ENCODE measurements around the gene GLUL.

DNA sequence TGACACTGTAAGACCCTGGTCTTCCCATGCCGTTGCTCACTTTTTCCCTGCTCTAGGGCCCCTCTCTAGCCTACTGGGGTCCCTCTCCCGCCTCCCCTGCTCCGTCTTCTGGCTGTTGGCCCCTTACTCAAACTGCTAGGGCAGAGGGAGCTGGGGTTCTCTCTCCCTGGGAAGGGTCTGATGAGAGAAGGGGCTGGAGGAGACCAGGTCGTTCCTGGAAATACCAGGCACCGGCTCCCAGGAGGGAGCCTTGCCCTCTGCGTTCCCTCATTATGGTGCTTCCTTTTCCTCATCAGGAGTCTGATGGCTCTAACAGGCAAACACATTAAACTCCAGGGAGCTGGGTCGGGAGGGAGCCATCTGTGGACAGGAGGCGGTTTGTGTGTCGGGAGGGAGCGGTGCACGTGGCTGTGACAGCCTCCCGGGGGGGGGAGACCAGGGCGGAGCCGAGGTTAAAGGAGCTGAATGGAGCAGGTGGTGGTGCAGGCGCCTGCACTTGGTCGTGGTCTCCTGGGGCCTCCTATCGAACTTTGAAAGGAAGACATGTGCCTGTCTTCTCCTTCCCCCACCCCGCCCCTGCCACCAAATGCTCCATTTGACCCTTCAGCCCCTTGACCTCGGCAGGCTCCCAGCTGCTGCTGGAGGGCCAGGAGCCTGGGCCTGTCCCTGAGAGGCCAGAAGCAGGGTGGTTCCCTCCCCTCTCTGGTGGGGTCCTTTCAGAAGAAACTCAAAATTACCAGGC, 35.3 kb upstream of the LHX4 start:
- PRO-cap, result no peak
CAGE:
- cytosol, long polyA minus RNA, result no peak
- cytosol, long polyA plus RNA, result no peak
- long polyA plus RNA, result no peak
- nucleus, long polyA minus RNA, result no peak
- nucleus, long polyA plus RNA, result no peak

DNA sequence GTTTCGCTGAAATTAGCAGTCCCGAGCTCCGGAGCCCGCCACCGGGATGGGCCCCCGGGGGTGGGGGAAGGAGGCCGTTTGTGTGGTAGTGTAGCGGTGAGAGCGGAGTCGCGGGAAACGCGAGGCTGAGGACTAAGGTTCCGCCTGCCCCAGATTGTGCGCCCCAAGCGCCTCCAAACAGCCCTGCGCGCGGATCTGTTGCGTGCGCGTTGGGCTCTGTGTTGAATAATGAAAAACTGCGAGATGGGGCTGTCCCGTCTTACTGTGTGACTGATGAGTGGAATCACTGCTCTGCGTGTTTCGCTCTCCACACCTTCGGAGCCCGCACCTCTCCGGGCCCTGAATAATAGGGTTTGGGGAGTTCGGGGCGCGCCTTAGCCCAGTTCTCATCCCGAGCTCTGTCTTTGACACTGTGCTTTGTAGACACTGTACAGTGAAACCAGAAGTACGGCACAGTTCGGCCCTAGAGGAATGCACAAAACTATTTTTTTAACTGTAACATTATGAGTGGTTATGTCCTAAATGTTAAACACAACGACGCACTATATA, 468 bp upstream of the ACBD6 start:
- PRO-cap, result bidirectional peak, plus-strand start at position 259 of the sequence, minus-strand start at position 197 of the sequence
CAGE:
- cytosol, long polyA minus RNA, result no peak
- cytosol, long polyA plus RNA, result no peak
- long polyA plus RNA, result no peak
- nucleus, long polyA minus RNA, result no peak
- nucleus, long polyA plus RNA, result no peak

DNA sequence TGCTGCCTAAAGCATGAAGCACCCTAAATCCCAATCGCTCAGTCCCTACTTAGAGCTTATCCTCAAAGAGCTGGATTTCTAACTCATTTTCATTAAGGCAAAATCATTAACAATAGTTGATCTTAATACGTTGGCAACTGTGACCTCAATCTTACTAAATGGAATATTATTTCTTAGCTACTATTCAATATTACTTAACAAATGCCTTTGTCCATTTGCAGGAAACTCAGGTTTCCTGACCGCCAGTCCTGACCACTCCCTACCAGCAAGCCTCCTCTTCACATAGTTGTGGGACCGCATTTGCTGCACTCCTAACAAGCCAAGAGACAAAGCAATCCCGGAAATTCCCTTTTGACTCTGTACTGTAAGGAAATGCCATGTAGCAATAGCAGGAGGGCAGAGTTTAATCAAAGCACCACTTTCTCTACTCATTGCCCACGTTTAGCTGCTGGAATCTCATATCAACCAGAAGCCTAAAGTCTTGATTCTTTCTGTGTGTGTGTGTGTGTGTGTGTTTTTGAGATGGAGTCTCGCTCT, 28.1 kb upstream of the ACBD6 start:
- PRO-cap, result bidirectional peak, plus-strand start at position 281 of the sequence, minus-strand start at position 288 of the sequence
CAGE:
- cytosol, long polyA minus RNA, result no peak
- cytosol, long polyA plus RNA, result no peak
- long polyA plus RNA, result no peak
- nucleus, long polyA minus RNA, result no peak
- nucleus, long polyA plus RNA, result no peak

- PRO-cap, result no peak
CAGE:
- cytosol, long polyA minus RNA, result no peak
- cytosol, long polyA plus RNA, result no peak
- long polyA plus RNA, result no peak
- nucleus, long polyA minus RNA, result no peak
- nucleus, long polyA plus RNA, result no peak
Measured at GRCh38 chr1:180562483-180563460, 60.4 kb upstream of the ACBD6 start.

DNA sequence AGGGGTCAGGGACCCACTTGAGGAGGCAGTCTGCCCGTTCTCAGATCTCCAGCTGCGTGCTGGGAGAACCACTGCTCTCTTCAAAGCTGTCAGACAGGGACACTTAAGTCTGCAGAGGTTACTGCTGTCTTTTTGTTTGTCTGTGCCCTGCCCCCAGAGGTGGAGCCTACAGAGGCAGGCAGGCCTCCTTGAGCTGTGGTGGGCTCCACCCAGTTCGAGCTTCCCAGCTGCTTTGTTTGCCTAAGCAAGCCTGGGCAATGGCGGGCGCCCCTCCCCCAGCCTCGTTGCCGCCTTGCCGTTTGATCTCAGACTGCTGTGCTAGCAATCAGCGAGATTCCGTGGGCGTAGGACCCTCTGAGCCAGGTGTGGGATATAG, 40.6 kb upstream of the KIAA1614 start:
- PRO-cap, result no peak
CAGE:
- cytosol, long polyA minus RNA, result no peak
- cytosol, long polyA plus RNA, result no peak
- long polyA plus RNA, result no peak
- nucleus, long polyA minus RNA, result no peak
- nucleus, long polyA plus RNA, result no peak

DNA sequence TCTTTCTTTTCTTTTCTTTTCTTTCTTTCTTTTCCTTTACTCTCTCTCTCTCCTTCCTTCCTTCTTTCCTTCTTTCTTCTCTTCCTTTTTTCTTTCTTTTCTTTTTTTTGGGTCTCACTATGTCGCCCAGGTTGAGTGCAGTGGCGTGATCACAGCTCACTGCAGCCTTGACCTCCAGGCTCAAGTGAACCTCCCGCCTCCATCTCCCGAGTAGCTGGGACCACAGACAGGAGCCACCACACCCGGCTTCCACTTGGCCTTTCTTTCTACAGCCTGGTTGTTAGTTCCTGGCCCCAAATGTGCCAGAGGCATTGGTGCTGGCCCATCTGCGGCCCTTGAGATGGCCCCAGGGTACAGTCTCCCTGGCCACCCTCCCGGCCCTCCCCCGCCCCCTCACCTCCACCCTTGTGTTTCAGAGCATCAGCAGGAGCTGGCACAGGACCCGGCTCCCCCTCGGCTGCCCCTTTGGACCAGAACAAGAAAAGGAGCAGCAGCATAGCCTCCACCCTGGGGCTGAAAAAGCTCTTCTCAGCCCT, 28.0 kb downstream of the KIAA1614 start:
- PRO-cap, result no peak
CAGE:
- cytosol, long polyA minus RNA, result no peak
- cytosol, long polyA plus RNA, result no peak
- long polyA plus RNA, result no peak
- nucleus, long polyA minus RNA, result no peak
- nucleus, long polyA plus RNA, result no peak

GRCh38 chr1:181088199-181088582, 309 bp upstream of the IER5 start:
- PRO-cap, result bidirectional peak, plus-strand start at chr1:181088700, minus-strand start at chr1:181088501
CAGE:
- cytosol, long polyA minus RNA, result no peak
- cytosol, long polyA plus RNA, result no peak
- long polyA plus RNA, result no peak
- nucleus, long polyA minus RNA, result no peak
- nucleus, long polyA plus RNA, result no peak

GRCh38 chr1:181090712-181091204, 2.3 kb downstream of the IER5 start:
- PRO-cap, result no peak
CAGE:
- cytosol, long polyA minus RNA, result no peak
- cytosol, long polyA plus RNA, result no peak
- long polyA plus RNA, result no peak
- nucleus, long polyA minus RNA, result no peak
- nucleus, long polyA plus RNA, result no peak

- PRO-cap, result no peak
CAGE:
- cytosol, long polyA minus RNA, result no peak
- cytosol, long polyA plus RNA, result no peak
- long polyA plus RNA, result no peak
- nucleus, long polyA minus RNA, result no peak
- nucleus, long polyA plus RNA, result no peak
Measured at GRCh38 chr1:181094671-181095793, 6.5 kb downstream of the IER5 start.

DNA sequence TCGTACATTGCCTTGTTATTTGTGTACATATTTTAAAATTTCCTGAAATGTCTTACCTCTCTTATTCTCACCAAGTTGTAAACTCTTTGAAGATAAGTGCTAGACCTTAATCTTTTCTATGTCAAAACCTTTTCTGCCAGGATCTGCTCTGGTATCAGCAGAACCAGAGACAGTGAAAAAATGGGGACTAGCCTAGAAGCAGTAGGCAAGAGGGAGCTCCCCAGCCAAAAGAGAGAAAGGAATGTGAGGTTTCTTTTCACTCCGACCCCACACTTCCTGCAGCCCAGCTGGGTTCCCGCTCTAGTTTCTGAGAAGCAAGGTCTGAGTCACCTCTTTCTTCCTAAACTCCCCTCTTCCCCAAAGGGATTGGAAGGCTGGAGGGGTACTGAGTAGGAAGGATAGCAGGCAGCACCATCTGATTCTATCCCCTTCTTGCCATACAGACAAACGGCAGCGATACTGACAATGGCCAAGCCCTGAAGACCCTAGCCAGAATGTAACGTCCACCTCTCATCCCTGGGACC, 12.9 kb downstream of the IER5 start:
- PRO-cap, result bidirectional peak, plus-strand start at position 366 of the sequence, minus-strand start at position 230 of the sequence
CAGE:
- cytosol, long polyA minus RNA, result no peak
- cytosol, long polyA plus RNA, result no peak
- long polyA plus RNA, result no peak
- nucleus, long polyA minus RNA, result no peak
- nucleus, long polyA plus RNA, result no peak

- PRO-cap, result no peak
CAGE:
- cytosol, long polyA minus RNA, result no peak
- cytosol, long polyA plus RNA, result no peak
- long polyA plus RNA, result no peak
- nucleus, long polyA minus RNA, result no peak
- nucleus, long polyA plus RNA, result no peak
Measured at GRCh38 chr1:181126688-181127431, 38.4 kb downstream of the IER5 start.

- PRO-cap, result no peak
CAGE:
- cytosol, long polyA minus RNA, result no peak
- cytosol, long polyA plus RNA, result no peak
- long polyA plus RNA, result no peak
- nucleus, long polyA minus RNA, result no peak
- nucleus, long polyA plus RNA, result no peak
Measured at GRCh38 chr1:181141339-181142031, 53.0 kb downstream of the IER5 start.

- PRO-cap, result bidirectional peak, plus-strand start at chr1:181153121, minus-strand start at chr1:181153064
CAGE:
- cytosol, long polyA minus RNA, result no peak
- cytosol, long polyA plus RNA, result no peak
- long polyA plus RNA, result no peak
- nucleus, long polyA minus RNA, result no peak
- nucleus, long polyA plus RNA, result no peak
Measured at GRCh38 chr1:181152835-181153422, 64.4 kb downstream of the IER5 start.

DNA sequence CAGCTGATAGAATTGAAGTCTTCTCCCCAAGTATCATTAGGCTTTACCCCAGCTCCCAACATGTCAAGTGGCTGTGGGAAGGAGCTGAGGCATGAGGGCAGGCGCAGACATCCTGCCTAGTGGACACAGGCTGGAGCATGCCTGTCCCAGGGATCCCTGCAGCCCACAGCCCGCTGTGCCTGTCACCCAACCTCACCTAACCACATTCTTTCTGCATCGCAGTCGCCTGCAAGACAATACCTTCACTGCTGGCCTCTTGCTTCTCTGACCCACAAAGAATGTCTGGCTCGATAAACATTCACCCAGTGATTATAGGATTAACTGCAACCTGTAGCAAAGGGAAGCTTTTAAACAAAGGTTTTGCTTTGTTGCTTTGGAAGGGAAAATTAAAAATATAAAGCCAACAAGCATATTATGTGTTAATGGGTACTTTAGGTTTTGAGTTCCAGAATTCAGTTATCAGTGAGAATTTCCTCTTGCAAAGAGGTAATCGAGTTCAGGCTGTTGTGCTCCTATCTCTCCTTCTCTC, 39.9 kb upstream of the ZNF648 start:
- PRO-cap, result no peak
CAGE:
- cytosol, long polyA minus RNA, result no peak
- cytosol, long polyA plus RNA, result no peak
- long polyA plus RNA, result no peak
- nucleus, long polyA minus RNA, result no peak
- nucleus, long polyA plus RNA, result no peak

- PRO-cap, result no peak
CAGE:
- cytosol, long polyA minus RNA, result no peak
- cytosol, long polyA plus RNA, result no peak
- long polyA plus RNA, result no peak
- nucleus, long polyA minus RNA, result no peak
- nucleus, long polyA plus RNA, result no peak
Measured at GRCh38 chr1:182129514-182129891, 68.0 kb upstream of the ZNF648 start.

DNA sequence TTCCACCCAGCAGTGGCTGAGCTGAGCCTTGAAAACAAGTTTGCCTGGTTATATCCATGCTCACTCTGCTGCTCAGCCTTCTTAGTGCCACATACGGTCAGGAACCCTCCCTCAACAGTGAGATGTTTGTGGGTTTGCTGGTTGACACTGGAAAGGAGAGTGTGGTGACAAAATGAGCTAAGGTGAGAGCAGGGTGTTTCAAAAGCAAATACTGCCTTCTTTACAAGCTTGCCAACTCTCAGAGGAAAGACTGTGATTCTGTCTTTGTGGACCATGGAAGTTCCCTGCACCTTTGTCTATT, 119.8 kb upstream of the ZNF648 start:
- PRO-cap, result no peak
CAGE:
- cytosol, long polyA minus RNA, result no peak
- cytosol, long polyA plus RNA, result no peak
- long polyA plus RNA, result no peak
- nucleus, long polyA minus RNA, result no peak
- nucleus, long polyA plus RNA, result no peak

GRCh38 chr1:182382743-182383135, 8.9 kb downstream of the GLUL start:
- PRO-cap, result no peak
CAGE:
- cytosol, long polyA minus RNA, result no peak
- cytosol, long polyA plus RNA, result no peak
- long polyA plus RNA, result no peak
- nucleus, long polyA minus RNA, result no peak
- nucleus, long polyA plus RNA, result no peak

GRCh38 chr1:182387490-182388168, 4.0 kb downstream of the GLUL start:
- PRO-cap, result no peak
CAGE:
- cytosol, long polyA minus RNA, result no peak
- cytosol, long polyA plus RNA, result no peak
- long polyA plus RNA, result no peak
- nucleus, long polyA minus RNA, result no peak
- nucleus, long polyA plus RNA, result no peak

- PRO-cap, result bidirectional peak, plus-strand start at chr1:182392049, minus-strand start at chr1:182391790; bidirectional peak, plus-strand start at chr1:182392389, minus-strand start at chr1:182392198
CAGE:
- cytosol, long polyA minus RNA, result no peak
- cytosol, long polyA plus RNA, result start-site peak on the minus strand at chr1:182391760-182391795, 819 and 832 reads in 2 replicates
- long polyA plus RNA, result start-site peak on the minus strand at chr1:182391762-182391792, 775 and 597 reads in 2 replicates
- nucleus, long polyA minus RNA, result no peak
- nucleus, long polyA plus RNA, result start-site peak on the minus strand at chr1:182391777-182391792, 69 and 701 reads in 2 replicates
Measured at GRCh38 chr1:182391668-182392829, at the start of gene GLUL. Gene GLUL, minus strand, starts transcription at chr1:182391790.

GRCh38 chr1:182795476-182796012, 6.0 kb downstream of the NPL start:
- PRO-cap, result no peak
CAGE:
- cytosol, long polyA minus RNA, result no peak
- cytosol, long polyA plus RNA, result no peak
- long polyA plus RNA, result no peak
- nucleus, long polyA minus RNA, result no peak
- nucleus, long polyA plus RNA, result no peak

All from endothelial cell of umbilical vein (primary cell).